T47D (cell line): ENCODE data around the genes SFRP2, PPID and C4orf45.

GRCh38 chr4:153787946-153788345 lies 937 bp downstream of the SFRP2 start:
- RRBS = no CpG with 5 or more reads among the region's 16 CpGs

- RRBS = 51% methylated on average over 27 of the region's 90 CpGs
These were observed at the start of gene SFRP2 for GRCh38 chr4:153788346-153789406. Gene SFRP2, minus strand, starts transcription at chr4:153789083.

DNA sequence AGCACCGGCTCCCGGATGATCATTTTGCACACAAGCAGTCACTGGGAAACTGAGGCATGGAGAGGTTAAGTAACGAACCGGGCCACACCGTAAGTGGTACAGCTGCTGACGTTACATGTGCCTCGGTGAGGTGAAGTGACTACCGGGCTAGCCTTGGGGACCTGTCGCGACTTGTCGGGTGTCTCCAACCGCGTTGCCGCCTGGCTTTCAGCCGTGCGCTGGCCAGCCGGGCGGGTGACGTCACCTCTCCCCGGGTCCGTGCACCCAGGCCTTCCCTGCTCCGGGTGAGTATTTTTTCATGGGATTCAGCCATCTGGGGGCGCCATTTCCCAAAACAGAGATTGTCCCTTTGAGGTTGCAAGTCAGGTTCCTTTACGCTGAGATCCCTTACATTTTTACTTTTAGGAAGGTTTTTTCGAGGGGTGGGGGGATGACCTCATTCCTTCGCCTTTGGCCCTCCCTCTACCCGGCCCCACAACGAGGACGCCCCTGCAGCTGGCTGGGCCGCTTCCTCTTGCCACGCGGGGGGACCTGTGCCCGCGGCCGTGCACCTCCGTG lies 3.4 kb upstream of the SFRP2 start:
- RRBS = 48% methylated on average over 13 of the region's 36 CpGs

GRCh38 chr4:154550691-154550940 lies 416 bp upstream of the PLRG1 start:
- RRBS = no CpG with 5 or more reads among the region's 6 CpGs

- RRBS = no CpG with 5 or more reads among the region's 10 CpGs
These were observed 46.5 kb upstream of the FGG start for GRCh38 chr4:154658821-154659491.

- RRBS = no CpG with 5 or more reads among the region's 4 CpGs
These were observed 144.6 kb upstream of the GUCY1A1 start for GRCh38 chr4:155522060-155522530.

- RRBS = no CpG with 5 or more reads among the region's 6 CpGs
These were observed 9.2 kb upstream of the GASK1B start for GRCh38 chr4:158182044-158182464.

DNA sequence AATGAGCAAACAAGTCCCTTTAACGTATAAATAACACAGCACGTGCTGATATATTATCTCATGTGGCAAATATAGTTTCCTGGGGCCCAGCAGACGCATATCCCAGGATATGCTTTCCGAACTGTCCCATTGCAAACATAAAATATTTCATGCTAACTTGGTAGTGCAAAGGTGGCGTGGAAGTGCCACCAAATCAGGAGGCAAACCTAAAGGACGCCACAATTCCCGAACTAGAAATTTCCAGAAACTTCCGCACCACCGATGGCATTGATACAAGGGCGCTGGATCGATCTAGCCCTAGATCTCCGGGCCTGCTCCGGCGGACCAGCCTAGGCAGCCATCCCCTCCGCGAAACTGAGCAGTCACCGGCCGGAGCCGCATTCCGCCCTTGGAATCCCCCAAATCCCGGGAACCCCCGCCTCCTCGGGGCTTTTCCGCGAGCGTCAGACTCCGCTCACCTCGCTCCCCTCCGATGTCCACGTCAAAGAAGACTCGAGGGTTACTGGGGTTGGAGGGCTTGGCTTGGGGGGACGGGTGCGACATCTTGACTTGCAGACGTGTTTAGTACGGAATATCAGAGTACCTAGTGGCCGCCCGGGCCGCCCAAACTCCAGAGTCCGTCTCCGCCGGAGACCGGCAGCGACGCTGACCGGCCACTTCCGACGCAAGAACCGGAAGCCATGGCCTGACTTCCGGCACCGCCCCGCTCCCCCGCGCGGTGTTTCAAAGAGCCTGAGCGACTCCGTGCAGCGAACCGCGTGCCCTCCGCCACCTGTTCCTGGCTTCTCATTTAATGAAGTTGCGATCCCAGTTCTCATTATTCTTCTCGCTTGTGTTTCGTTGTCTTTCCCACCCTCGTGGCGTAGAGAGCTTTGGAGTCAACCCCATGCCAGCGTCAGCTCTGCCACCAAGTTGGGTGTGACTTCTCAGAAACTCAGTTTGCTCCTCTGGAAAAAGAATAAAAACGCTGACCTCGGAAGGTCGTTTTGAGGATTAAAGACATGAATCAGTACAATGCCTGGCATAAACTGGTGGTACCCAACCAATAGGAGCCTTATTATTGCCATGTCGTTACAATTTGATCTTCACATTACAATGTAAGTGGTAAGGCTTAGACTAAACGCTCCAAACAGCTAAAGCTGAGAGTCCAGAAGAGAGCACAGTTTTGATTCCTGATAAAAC lies at the start of gene PPID:
TSS of gene PPID (minus strand) at position 651 of the 1,182 bp plus-strand sequence.
- RRBS = 2% methylated on average over 8 of the region's 71 CpGs

DNA sequence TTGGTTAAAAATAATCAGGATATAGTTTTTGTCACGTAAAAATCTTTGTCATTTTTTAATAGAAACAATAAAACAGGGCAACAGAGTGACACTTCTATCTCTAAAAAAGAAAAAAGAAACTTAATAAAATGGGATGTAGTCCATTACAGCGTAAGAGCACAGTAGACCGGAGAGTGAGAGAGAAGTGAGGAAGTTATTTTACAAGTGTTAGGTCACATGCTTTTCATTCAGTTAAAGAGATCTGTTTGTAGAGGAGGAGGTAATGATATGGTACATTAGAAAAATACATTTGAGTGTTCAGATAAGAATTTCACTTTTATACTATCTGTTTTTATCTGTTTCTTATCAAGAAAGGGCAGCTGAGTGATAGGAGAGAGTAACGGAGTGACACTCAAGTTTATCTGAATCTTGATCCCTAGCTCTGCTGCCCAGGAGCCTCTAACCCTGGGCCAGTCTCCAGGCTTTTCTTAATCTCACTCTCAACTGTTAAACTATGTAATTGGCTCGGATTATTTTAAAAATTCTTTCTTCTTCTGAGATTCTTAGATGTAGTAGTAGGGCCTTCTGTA lies 38.9 kb downstream of the FNIP2 start:
- RRBS = no CpG with 5 or more reads among the region's 5 CpGs

- RRBS = no CpG with 5 or more reads among the region's 3 CpGs
These were observed 52.8 kb downstream of the FNIP2 start for GRCh38 chr4:158821684-158821962.

DNA sequence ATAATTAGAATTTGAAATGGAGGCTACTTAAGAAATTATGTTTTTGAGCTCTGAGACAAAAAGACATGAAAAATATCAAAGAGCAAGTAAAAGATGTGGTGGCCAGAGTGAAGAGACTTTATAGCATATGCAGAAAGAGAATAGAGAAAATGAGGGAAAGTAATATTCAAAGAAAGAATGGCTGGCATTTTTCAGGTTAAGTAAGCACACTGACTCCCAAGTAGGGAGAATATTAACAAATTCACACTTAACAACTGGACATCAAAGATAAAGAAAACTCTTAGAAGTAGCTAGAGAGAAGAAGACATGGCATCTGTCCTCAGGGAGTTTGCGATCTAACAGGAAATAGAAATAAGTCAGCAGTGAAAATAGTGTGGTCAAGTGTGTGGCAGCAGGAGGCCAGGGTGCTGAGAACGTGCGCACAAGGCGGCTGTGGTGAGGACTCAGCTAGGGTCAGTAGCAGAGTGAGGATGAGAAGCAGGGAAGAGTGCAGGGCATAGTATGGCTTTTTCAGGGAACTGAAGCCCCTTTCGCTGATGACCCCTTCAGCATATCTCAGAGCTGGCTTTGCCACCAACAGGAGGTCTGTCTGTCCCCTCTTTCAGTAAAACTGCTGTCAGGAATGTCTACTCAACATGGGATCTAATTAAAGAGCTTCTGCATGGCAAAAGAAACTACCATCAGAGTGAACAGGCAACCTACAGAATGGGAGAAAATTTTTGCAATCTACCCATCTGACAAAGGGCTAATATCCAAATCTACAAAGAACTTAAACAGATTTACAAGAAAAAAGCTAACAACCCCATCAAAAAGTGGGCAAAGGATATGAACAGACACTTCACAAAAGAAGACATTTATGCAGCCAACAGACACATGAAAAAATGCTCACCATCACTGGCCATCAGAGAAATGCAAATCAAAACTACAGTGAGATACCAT lies 110.4 kb downstream of the FNIP2 start:
- RRBS = no CpG with 5 or more reads among the region's 5 CpGs

DNA sequence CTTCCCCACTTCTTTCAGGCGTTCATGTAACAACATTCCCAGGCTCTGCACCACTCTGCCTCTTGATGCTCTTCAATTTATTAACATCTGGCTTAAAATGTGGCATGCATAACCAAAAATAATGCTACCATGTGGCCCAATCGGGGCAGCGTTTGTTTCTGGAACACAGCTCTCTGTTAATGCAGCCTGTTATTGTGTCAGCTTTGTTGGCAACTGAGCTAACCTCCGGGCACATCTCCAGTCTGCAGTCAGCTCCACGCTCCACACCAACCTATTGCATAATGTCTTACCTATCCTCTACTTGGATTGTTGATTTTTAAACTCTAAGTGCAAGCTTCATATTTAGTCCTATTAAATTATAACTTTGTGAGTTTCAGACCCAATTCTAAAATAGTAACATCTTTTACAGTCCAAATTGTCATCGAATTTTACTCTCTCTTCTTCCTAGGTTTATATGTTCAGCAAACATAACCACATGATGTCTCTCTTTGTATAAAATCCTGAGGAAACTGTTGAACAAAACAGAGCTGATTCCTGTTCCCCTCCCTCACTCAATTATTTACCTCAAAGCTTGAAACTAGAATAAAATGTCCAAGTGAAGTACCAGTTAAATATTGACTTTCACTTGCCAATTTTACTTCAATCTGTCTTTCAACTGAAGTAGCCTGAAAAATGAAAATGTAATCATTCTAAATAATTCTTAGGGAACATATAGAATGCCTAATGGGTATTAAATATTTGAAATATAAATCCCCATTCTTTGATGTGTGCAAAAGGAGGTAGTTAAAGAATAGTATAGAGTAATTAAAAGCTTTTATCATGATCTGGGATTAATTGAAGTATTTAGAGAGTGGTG lies 24.3 kb downstream of the C4orf45 start:
- RRBS = no CpG with 5 or more reads among the region's 6 CpGs

DNA sequence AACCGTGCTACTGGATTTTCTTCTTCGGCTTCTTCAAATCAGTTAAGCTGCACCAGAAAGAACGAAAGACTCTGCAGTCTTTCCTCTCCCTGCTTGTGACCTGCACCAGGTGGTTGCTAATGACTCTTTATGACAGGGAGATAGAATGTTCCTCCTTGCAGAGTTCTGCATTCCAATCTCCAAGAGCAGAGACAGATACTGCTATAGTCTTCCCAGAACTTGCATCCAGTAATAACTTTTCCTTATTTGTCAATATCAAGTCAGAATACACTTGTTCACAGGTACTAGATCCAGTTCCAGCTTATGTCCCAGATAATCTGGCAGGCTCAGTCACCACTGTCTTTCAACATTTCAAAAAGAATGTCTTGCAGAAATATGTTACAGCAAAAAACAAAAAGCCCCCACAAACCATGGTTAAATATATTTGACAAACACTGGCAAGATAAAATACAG lies at the start of gene C4orf45:
TSS of gene C4orf45 (minus strand) at position 121 of the 453 bp plus-strand sequence.
- RRBS = no CpG with 5 or more reads among the region's 3 CpGs

- RRBS = no CpG with 5 or more reads among the region's 19 CpGs
These were observed 13.1 kb upstream of the C4orf45 start for GRCh38 chr4:159047982-159048773.

- RRBS = no CpG with 5 or more reads among the region's 7 CpGs
These were observed 2.8 kb downstream of the RAPGEF2 start for GRCh38 chr4:159105464-159106304.

- RRBS = no CpG with 5 or more reads among the region's 5 CpGs
These were observed 47.7 kb downstream of the RAPGEF2 start for GRCh38 chr4:159150633-159150984.

DNA sequence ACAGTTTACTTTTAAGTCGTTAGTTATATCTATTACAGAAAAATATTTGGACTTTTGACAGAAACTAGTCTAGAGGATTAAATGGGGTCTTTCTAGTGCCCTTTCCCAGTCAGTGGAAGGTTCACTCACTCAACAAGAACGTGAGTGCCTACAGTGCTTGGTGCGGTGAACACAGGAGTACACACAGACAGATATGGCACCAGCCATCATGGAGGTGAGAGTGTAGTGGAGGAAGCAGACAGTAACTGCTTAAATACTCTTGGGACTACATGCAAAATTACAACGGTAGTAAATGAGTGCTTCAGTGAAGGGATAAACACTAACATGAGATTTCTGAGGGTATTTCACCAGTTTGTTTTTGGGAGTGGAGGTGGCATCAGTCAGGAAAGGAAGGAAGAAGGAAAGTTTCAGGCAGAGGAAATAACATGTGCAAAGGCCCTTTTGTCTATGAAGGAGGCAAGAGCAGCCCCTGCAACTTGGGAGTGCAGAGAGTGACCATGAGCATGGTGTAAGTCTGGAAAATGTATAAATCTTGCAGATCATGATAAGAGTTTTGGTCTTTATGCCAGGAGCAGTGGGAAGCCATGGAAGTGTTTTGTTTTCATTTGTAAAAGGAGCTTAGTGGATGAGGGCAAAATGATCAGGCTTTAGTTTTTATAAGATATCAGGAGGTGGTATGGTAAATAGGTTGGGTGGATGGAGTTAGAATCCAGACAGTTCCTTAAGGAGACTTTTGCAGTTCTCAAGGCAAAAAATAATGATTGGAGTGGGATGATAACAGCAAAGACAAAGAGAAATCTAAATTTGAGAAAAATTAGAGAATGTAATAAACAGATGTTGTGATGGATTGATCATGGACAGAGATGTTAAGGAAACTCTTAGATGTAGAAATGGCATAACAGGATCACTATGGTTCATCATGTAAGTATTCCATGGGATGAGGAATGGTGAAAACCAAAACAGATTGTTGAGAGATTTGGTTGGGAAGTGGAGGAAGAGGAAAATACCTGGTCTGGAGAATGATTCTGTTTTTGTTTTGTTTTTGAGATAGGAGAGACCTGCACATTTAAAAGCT lies 162.5 kb downstream of the RAPGEF2 start:
- RRBS = no CpG with 5 or more reads among the region's 4 CpGs

GRCh38 chr4:159278432-159278932 lies 175.6 kb downstream of the RAPGEF2 start:
- RRBS = no CpG with 5 or more reads among the region's 5 CpGs